Ileum (tissue), 1 donor: ENCODE results near the gene HIKESHI.

- PRO-cap = no peak
These were observed 642.4 kb upstream of the CCDC90B start for GRCh38 chr11:83928654-83928960.

DNA sequence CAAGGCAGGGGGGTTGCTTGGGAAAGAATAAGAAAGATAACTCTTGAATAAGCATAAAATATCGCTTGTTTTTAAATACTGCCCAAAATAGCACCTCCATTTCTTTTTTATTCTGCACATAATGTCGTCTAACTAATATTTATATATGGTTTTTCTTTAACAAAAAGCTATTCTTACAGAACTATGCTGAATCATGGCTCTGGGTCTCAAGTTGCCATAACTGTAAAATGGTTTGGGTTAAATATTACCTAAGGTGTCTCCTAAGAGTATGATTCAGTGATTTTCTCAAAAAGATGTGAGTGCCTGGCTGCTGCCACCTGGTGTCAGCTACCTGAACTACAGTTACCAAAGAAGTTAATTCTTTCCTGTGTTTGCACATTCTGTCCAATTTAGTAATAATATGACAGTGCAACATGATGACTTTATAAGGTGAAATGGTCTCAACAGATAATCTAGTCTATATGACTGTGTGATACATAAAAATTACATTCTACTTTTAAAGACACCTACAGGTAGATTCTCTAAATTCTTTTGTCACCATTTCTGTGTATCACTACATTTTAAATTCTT is 1062.6 kb downstream of the DLG2 start:
- PRO-cap = no peak

DNA sequence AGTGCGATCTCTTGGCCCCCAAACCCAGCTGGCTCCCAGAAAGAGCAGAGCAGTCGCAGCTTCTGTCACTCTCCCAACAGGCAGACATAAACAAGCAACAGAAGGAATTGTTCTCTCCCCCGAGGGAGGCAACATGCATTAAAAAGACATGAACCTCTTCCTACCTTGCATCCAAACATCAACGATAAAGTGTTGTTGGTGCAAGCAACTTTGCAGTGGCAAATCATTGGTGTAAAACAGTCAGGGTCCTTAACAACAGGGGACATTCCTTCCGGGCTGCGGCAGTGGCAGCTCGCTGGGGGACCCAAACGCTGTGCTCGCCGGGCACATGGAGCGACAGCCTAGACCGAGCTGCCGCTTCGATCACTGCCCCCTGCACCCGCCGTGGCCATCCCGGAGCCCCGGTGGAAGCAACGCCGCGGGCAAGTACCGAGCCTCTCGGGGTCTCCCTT is 907.0 kb downstream of the DLG2 start:
- PRO-cap = no peak

GRCh38 chr11:85507783-85508332 is 119.3 kb downstream of the DLG2 start:
- PRO-cap = no peak

- PRO-cap = bidirectional peak, plus-strand start at chr11:85664477, minus-strand start at chr11:85664178
These were observed 986 bp downstream of the CREBZF start for GRCh38 chr11:85663741-85664544.

- PRO-cap = no peak
These were observed 5.1 kb downstream of the CCDC89 start for GRCh38 chr11:85680793-85681399.

DNA sequence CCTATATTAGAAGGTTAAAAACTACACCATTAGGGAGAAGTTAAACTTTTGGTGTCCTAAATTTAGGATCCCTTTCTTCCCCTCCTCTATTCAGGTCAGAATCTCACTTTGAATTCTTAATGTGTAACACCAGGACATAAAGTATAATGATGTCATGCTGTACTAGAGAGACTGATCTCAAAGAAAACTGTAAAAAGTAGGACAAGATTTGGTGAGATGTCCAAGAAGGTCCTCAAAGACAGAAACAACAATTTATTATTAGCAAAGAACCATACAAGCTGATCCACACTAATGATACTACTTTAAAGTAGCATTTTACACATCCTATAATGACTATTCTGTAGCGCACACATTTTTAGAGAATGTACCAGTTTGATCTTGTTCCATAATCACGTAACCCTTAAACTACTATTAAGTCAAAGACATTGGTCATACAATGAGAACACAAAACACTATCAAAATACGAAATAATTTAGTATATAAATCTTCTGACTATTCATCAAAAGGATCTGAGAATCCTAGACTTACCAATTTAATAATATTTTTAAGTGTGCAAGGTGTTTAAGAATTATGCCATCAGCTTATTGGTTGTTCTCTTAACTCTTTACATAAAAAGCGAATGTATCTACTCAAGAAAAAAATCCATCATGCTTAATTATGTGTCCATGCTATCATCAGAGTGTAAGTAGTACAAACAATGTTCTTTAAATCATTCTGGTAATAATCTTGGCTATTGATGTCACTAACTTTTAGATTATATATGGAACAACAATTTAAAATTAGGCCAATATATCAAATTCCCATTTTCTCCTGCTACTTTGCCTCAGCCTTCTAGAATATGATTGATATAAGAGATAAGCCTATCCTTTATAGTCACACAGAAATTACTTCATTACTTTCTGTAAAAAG is 83.6 kb downstream of the PICALM start:
- PRO-cap = no peak

GRCh38 chr11:86025921-86026625 is 42.8 kb downstream of the PICALM start:
- PRO-cap = no peak

- PRO-cap = no peak
These were observed 64.9 kb upstream of the EED start for GRCh38 chr11:86179535-86180140.

DNA sequence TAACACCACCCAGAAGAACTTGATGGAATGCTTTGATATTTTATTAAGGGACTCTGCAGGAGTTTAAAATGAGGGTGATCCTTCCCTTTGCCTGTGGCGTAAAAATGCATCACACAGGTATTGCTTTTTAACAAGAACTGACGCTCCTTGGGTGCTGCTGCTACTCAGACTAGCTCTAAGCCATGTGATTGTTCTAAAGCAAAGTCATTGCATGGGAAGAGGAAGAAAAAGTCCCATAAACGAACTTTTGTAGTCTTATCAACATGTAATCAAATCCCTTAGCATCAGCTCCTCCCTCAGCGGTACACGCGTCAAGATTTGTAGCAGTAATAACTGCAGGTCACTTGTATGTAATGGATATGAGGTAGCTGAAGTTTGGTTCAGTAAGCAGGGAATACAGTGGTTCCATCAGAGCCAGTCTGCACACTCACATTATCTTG is 48.3 kb upstream of the EED start:
- PRO-cap = no peak

GRCh38 chr11:86245742-86246273 is 1.3 kb downstream of the EED start:
- PRO-cap = no peak

DNA sequence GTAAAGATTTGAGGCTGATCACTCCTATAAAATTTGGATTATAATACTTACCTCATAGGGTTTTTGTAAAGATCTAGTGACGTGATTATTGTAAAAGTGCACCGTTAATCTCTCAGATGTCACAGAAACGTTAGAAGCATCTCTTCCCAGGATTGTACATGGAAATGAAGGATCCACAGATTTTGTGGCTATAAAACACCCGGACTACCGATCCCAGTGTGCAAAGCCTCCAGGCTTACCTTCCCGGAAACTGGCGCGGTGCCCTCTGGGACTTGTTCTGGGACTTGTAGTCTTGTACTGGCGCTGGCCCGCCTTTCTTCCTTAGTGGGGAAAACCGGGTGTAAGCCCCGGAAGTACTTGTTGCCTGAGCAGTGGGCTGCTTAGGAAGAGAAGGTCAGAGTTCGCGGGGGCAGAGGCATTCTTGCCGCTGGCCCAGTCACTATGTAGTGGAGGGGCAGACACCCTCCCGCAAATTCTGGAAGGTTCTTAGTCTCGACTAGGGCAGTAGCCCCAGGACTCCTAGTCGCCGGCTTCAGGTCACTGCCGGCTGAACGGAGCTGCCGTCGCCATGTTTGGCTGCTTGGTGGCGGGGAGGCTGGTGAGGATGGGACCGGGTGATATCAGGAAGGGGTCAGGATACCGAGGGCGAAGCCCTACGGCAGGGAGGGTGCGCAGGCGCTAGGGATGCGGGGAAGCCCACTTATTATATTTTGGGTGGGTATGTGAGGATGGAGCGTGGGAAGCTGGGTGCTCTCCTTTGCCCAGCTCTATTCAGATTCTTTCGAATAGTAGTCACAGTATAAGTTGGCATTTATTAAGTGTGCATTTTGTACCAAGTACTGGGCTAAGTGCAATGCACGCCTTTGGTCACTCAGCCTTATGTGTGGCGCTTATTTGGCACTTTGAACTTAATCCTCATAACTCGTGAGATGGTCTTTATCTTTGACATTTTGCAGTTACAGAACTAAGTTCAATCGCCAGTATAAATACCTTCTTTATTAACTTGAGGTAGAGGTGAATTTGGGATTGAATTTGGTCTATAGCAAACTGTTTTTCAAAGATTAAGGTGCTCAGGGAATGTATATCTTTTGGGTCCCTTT is at the start of gene HIKESHI:
TSS of gene HIKESHI (plus strand) at position 360 of the 1,100 bp plus-strand sequence.
- PRO-cap = unidirectional peak, plus-strand start at position 397 of the sequence; unidirectional peak, plus-strand start at position 540 of the sequence; unidirectional peak, plus-strand start at position 634 of the sequence

- PRO-cap = no peak
These were observed 20.3 kb downstream of the CCDC81 start for GRCh38 chr11:86394856-86395572.

GRCh38 chr11:86476054-86476599 is 101.4 kb downstream of the CCDC81 start:
- PRO-cap = no peak

- PRO-cap = no peak
These were observed 184.7 kb downstream of the CCDC81 start for GRCh38 chr11:86559171-86560092.

GRCh38 chr11:86567323-86567732 is 192.6 kb downstream of the CCDC81 start:
- PRO-cap = no peak

DNA sequence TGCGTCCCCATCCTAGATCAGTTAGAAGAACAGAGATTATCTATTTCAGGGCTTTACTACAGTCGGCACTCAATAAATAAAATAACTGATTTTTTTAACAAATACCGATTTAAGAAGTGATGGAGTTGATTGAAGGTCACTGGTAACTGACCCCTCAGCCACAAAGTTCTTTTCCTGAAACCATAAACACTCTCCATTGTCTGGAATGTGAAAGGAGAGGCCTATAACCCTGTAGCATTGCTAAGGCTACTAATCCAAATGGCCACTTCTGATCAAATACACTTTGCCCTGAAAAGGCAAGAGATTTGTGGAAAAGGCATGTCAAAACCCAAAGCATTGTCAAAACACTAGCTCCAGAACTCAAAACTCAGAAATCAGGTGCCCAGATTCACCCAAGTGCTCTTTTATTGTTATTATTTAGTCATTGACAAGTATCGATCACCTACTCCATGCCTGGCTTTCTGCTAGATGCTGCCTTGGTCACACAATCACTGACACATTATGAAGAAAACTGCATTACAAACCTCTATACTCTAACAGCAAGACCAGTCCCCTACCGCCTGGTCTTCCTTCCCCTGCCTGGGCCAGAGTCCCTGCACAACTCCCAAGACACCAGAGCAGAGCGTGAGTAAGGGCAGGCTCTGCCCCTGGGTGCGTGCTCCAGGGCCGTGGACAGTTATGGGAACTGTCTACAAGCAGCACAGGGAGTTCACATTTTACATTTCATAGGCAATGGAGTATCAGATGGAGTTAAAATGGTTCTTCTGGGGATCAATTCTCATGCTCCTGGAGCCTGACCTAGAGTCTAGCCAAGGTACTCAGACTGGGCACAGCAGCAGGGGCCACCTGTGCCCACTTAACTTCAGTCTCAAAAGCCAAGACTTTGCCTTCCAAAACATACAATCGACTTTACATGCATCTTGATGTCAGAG is 6.6 kb downstream of the FZD4 start:
- PRO-cap = no peak

DNA sequence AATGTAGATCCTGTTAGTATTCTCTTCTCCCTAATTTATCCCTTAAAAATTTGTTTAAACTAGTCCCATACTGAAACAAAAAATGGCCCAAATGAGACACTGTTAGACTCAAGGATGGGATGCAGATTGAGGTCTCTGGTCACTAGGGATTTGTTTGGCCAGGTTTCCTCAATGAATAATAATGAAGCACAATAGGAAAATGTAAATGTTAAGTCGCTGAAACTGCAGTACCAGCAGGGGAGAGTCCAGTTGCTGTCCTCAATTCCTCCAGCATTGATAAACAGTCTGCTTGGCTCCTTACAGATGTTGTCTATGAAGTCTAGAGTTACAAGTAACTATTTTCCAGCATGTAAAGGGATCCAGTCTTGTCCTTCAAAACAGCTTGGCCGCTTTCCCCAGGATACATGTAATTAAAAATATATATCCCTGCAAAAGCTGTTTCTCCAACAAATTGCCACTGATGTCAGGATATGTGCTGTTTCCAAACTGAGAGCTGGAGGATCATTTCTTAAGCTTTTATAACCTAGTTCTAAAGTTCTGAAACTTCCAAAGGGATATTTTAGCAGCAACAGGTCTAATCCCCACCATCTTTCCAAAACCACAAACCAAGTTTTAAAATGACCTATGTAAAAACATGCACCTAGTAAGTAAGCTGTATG is 2.2 kb downstream of the FZD4 start:
- PRO-cap = no peak

- PRO-cap = no peak
These were observed 1.5 kb upstream of the FZD4 start for GRCh38 chr11:86956755-86957121.

DNA sequence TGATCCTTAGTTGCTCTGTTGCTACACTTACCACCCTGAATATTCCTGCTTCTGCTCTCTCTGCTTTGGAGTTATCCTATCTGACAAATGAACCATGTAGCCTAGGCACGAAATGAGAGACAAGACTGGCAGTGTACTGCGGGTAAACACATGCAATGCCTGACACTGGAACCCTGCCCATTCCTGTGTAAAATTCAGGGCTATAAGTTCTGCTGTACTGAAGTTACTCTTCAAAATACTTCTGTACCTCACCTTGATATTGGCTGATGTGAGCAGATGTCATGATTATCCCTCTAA is 289.9 kb downstream of the RAB38 start:
- PRO-cap = no peak